Neutrophil (primary cell): ENCODE data around the genes NTF4, ADM5 and CPT1C.

DNA sequence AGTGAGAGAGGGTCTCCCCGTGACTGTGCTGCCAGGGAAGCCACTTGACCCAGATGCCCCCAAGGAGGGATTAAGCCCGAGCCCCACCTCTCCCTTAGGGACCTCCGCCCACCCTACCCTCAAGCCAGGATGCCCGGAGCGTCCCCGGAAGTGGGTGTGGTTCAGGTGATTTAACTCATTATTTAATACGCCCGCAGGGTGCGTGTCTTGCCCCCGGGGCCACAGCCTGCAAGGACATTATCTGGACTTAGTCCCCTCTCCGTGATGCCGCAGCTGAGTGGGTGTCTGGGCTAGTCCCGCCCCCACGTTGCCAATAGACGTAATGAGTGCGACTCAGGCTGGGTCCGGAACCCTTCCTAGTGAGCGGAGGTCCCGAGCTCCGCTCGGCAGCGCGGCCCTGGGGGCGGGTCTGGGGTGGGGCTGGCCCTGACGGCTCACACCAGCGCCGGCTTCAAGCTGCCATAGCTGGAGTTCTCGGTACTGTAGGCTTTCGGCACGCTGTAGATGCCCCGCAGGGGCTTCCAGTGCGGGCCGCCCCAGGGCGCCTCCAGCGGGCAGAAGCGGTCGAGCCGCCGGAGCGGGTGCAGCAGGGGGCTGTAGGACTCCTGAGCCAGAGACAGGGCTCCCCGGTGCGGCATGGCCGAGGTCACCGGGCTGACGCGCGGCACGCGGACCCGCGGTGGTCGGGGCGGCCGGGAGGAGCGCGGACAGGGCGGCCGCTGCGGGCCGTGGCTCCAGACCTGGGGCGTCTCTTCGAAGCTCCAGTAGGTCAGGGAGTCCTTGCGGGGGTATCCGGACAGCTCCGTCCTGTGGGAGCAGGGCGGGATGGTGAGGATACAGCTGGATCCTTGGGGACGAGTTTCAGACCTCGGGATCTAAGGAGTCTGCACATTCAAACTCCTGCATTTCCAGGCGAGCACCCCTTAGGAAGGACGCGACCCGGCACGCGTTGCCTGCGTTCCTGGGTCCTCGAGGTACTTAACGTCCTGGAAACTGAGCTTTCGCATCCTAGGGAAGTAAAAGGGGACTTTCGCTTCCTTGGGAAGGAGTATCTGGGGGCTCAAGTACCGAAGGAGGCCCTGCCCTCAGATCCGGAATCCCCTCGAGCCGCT lies 999 bp upstream of the LHB start:
- PRO-cap = no peak

GRCh38 chr19:49019236-49020115 lies 873 bp downstream of the ENSG00000268655 start:
- PRO-cap = no peak

DNA sequence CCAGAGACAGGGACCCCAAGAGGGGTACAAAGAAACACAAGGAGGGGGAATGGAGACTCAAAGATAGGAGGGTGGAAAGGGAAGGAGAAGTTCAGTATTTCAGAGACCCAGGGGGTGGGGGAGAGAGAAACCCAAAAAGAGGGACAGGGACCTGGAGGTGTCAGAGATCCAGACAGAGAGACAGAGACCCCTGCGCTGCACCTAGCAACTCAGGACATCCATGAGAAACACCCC lies 219 bp upstream of the ENSG00000268655 start:
- PRO-cap = no peak

GRCh38 chr19:49064556-49065267 lies at the start of gene NTF4:
Gene NTF4, minus strand, starts transcription at chr19:49064818.
- PRO-cap = no peak

DNA sequence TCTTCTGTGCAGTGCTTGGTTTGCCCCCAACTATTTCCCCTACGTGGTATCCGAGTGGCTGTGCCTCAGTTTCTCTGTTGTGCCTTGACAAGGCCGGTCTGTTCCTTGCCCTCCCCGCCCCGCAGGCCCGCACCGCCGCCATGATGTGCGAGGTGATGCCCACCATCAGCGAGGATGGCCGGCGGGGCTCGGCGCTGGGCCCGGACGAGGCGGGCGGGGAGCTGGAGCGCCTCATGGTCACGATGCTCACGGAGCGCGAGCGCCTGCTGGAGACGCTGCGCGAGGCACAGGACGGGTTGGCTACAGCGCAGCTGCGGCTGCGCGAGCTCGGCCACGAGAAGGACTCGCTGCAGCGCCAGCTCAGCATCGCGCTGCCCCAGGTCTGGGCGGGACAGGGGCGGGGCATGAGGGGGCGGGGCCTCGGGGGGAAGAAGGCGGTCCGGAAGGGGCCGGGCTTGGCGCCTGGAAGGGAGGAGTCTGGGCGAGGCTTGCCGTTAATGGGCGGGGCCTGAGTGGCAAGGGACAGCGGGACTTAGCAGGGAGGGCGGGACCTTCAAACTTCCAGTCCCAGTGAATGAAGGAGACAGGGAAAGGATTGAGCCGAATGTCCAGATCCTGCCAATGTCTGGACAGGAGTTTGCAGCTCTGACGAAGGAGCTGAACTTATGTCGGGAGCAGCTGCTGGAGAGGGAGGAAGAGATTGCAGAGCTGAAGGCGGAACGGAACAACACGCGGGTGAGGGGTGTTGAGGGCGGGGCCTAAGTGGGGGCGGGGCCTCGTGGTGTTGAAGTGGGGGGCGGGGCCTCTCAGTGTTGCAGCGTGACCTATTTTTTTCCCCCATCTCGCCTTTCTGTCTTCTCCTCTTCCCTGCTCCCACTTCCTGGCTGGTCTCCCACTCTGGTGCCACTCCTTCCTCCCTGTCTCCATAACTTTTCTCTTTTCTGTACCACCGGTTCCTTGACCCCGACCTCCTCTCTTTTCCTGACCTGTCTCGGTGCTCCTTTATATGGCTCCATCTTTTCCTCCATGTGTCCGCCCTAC lies 8.7 kb downstream of the PPFIA3 start:
- PRO-cap = no peak

GRCh38 chr19:49158066-49158573 lies 528 bp downstream of the TRPM4 start:
- PRO-cap = no peak

GRCh38 chr19:49301126-49301661 lies 23.8 kb downstream of the SLC6A16 start:
- PRO-cap = no peak

DNA sequence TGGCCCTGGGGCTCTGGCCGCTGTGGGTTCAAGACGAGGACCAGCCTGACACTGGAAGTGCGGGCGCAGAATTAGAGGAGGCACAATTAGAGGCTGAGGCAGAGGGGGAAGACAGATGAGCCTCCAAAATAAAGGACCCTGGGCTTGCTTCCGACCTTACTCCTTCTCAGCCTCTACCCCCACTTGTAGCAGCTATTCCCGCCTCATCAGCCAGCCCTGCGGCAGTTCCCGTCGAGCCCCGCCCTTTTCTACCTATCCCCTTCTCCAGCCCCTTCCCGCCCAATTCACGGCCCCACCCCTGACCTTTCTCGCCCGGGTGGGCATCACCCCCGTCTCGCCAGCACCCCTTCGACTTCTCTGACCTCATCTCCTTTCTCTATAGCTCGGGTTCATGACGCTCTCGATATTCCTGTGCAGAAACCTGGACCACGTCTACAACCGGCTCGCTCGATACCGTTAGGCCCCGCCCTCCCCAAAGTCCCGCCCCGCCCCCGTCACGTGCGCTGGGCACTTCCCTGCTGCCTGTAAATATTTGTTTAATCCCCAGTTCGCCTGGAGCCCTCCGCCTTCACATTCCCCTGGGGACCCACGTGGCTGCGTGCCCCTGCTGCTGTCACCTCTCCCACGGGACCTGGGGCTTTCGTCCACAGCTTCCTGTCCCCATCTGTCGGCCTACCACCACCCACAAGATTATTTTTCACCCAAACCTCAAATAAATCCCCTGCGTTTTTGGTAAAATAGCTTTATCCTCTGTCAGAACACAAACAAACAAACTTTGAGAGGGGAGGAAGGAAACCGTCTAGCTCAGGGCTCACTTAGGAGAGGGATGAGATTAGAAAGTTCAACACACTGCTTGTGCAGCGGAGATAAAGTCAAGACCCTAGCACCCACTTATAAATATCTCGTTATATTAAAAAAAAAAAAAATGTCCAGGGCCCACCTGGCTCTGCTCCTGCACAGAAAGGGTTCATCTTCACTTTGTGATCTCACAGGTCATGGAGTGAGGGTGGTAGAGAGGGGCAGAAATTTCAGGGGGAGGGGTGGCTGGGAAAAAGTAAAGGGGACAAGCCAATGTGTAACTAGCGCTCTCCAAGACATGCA lies 5.0 kb downstream of the CD37 start:
- PRO-cap = no peak

- PRO-cap = no peak
Observed at GRCh38 chr19:49441005-49441335, 357 bp downstream of the SLC17A7 start.

DNA sequence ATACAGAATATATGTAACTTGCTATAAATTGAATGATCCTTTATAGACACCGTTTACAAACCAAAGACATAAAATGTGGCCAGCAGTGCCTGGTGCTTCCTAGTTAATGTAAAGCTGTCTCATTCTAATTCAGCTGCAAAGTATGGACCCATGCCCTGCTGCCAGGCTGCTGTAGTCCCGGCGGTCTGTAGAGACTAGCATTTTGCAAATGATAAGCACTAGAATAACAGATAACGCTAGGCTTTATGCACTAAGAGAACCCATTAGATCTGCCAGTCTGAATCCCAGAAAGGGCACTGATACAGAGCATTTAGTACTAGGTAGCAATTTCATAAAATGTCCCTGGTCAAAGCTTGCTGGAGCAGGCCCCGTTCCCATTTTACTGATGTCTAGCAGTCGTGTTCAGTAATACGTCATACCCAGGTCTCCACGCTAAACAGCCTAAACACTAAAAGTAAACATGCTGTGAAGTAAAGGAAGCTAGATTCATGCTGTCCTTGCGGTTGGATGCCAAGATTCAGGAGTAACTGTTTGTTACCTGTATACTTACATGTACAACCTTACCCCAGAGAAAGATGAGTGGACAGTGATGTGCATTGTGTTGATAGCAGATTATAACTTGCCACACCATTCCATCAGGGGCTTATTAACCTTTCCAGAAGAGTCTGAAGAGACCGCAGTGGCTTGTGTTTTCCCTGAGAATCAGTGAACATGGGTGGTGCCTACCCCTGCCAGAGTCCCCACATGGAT lies 3.7 kb upstream of the RPS11 start:
- PRO-cap = no peak

DNA sequence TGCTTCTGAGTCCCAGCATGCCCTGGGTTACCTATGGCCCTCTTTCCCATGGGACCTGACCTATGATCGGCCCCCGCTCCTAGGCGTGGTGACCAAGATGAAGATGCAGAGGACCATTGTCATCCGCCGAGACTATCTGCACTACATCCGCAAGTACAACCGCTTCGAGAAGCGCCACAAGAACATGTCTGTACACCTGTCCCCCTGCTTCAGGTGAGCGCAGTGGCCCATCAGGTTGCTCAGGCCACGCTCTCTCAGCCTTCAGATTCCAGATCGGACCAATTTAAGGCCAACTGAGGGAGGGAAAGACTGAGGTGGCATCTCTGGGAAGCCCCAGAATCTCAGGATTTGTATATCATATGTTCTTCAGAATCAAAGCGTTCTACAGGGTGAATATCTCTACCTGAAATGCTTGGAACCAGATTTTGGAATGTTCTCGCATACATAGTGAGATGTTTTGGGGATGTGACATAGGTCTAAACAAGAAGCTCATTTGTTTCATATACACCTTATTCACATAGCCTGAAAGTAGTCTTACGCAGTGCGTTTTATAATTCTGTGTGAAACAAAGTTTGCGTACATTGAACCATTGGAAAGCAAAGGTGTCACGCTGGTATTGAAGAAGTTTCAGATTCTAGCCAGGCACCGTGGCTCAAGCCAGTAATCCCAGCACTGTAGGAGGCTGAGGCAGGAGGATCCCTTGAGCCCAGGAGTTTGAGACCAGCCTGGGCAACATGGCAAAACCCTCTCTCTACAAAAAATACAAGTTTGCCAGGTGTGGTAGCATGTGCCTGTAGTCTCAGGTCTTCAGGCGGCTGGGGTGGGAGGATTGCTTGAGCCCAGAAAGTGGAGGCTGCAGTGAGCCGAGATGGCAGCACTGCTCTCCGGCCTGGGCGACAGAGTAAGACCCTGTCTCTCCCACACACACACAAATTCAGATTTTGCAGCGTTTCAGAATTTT lies 1.9 kb downstream of the RPS11 start:
- PRO-cap = no peak

DNA sequence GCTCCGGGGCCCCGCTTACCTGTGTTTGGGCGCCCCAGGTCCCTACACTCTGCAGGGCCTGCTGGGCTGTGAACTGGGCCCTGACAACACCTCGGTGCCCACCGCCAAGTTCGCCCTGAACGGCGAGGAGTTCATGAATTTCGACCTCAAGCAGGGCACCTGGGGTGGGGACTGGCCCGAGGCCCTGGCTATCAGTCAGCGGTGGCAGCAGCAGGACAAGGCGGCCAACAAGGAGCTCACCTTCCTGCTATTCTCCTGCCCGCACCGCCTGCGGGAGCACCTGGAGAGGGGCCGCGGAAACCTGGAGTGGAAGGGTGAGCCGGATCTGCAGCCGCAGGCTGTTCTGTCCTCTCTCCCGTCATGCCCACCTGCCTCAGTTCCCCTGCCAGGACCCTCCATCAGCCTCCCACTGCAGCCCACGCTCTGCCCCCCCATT lies 1.7 kb downstream of the FCGRT start:
- PRO-cap = no peak

DNA sequence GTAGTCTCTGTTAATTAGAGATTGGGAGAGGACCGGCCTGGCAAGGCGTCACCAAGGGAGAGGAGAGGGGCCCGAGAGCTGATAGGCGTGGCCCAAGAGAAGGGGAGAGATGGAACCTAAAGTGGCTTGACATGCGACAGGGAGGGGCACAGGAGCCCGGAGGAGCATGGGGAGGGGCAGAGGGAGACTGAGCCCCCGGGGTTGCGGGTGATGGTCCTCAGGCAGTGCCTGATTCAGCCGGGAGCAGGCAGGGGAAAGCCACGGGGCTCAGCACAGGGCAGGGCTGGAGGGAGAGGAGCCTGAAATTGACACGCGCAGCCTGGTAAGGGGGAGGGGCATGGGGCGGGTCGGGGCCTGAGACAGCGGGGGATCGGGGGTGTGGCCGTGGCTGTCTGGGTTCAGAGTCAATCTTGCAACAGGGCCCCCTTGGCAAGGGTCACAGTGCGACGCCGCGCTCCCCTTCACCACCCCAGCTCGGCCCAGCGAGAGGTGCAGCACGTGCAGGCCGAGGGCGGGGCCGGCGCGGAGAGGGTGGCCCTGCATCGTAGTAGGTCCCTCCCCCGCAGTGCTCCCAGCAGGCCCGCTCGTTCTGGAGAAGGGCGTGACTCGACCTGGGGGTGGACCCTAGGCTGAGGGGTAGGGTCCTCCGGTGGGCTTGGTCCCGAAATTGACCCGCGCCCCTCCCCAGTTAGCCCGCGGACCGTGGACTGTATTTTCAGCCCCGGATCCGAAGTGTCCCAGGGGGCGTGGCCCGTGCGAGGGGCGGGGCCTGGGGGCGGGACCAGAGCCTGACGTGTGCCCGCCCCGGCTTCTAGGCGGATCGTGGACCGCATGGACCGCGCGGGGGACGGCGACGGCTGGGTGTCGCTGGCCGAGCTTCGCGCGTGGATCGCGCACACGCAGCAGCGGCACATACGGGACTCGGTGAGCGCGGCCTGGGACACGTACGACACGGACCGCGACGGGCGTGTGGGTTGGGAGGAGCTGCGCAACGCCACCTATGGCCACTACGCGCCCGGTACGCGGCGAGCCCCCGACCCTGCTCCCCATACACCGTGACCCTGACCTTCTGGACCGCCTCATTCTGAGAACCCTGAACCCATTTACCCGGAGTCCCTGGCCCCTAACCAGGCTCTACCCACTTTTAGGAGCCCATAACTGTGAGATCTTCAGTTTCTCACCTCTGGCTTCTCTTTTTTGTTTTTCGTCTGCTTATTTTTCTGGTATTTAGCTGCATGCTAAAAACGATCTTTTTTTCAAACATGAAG lies 6.0 kb downstream of the RCN3 start:
- PRO-cap = no peak

DNA sequence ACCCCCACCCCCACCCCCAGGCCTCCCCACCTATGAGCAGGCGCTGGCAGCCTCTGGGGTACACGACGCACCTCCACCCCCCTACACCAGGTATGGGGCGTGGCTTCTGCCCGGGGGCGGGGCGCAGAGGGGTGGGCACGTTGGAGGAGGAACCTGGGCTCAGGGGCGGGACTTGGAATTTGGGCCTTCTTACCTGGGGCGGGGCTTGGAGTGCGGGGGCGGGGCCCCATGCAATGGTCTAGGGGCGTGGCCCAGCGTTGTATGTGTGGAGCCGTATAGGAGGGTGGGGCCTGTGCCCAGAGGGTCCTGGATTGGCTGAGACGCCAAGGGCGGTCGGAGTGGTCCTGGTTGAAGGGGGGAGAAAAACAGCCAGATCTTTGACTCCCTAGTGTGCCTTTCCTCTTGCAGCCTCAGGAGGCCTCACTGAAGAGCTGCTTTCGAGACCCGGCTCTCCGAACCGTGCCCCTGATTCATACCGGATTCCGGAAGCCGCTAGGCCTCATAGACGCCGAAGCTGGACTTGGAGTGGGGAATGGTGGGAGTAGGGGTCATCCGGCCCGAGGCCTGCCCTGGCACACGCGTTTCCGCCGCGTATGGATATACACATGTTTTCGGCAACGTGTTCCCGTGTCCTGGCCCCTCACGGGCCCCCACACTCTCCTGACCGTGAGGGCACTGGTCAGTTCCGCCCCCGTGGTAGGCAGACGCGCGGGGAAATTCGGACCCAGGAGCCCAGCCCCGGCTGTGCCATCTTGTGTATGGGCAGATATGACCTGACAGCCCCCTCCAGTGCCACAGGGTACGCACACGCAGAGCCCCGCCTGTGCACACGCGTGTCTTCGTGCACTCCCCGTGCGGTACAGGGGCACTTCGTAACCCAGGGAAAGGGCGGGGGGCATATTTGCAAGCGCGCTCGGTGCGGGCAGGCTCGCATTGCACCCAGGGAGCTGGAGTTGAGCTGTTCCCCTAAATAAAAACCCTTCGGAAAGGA lies 724 bp upstream of the PRR12 start:
- PRO-cap = no peak

DNA sequence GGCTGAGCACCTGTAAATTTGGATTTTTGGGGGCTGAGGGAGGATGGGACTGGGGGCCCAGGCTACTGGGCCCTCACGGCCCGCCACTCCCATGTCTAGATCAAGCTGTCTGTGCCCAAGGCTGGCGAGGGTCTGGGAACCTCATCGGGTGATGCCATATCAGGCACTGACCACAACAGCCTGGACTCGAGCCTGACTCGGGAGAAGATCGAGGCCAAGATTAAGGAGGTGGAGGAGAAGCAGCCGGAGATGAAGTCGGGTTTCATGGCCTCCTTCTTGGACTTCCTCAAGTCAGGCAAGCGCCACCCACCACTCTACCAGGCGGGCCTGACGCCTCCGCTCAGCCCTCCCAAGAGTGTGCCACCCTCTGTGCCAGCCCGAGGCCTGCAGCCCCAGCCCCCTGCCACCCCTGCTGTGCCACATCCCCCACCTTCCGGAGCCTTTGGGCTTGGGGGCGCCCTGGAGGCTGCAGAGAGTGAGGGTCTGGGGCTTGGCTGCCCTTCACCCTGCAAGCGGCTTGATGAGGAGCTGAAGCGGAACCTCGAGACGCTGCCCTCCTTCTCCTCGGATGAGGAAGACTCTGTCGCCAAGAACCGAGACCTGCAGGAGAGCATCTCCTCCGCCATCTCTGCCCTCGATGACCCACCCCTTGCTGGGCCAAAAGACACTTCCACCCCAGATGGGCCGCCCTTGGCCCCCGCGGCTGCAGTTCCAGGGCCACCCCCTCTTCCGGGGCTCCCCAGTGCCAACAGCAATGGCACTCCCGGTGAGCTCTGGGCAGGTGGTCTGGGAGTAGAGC lies 8.4 kb downstream of the PRR12 start:
- PRO-cap = no peak

GRCh38 chr19:49601105-49602060 lies 10.4 kb downstream of the PRR12 start:
- PRO-cap = no peak

DNA sequence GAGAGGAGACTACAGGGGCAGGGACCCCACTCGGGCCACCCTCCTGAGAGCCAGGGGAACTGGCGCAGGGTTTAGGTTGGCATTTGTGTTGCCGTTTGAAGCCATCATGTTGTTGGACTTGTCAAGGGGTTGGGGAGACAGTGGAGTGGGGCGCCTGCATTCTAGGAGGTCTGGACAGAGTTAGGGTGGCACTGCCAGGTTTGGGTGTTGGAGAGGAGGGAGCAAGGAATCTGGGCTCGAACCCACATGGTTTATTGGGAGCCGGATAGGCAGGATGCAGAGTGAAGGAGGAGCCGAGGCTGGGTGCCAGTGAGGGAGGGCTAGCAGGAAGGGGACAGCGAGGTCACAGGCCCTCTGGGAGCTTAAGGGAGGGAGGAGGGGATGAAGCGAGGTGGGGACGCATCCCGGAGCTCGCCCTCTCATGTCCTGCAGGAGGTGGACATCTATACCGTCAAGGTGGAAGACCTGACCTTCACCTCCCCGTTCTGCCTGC lies 3.7 kb upstream of the ADM5 start:
- PRO-cap = no peak

- PRO-cap = no peak
Observed at GRCh38 chr19:49689172-49690390, at the start of gene ADM5. Gene ADM5, plus strand, starts transcription at chr19:49689594.

DNA sequence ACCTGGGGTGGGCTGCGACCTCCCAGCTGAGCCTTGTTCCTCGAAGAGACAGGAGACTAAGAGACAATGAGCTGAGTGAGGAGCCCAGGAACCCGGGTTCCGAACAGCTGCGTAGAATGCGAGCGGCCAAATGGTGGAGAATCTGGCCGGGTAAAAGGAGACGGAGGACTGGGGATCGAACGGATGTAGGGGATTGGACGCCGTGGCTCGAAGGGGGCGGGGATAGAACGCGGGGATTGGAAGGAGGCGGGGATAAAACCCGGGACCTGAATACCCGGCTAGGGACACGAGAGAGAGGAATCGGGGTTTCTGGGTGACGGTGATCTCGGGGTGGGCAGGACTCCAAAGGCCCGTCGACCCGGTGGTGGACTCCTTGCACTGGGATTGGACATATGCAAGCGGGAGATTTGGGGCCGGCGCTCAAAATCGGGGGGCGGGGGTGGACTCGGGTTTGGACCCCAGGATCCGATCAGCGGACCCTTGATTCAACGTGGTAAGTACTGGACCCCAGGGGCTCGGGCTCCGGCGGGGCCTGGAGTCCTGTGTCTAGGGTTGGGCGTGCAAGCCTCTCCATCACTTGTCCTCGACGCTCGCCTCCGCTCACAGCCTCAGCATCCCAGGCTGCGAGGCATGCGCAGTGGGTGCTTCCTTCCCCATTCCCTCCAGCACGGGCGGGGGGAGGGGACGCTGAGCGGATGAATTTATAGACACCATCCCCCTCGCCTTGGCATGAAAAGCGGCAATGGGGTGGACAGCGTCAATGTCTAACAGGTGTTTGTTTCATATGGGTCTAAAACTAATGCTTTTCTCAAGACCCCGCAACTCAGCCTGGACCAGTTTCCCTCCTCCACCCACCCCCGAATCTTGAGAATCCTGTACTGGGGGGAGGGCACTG lies at the start of gene CPT1C:
TSS of gene CPT1C (plus strand) at position 269 of the 895 bp plus-strand sequence.
- PRO-cap = no peak

GRCh38 chr19:49713466-49713954 lies 22.6 kb downstream of the CPT1C start:
- PRO-cap = no peak